Amniotic epithelial cell (primary cell): ENCODE measurements around the gene SIX5.

DNA sequence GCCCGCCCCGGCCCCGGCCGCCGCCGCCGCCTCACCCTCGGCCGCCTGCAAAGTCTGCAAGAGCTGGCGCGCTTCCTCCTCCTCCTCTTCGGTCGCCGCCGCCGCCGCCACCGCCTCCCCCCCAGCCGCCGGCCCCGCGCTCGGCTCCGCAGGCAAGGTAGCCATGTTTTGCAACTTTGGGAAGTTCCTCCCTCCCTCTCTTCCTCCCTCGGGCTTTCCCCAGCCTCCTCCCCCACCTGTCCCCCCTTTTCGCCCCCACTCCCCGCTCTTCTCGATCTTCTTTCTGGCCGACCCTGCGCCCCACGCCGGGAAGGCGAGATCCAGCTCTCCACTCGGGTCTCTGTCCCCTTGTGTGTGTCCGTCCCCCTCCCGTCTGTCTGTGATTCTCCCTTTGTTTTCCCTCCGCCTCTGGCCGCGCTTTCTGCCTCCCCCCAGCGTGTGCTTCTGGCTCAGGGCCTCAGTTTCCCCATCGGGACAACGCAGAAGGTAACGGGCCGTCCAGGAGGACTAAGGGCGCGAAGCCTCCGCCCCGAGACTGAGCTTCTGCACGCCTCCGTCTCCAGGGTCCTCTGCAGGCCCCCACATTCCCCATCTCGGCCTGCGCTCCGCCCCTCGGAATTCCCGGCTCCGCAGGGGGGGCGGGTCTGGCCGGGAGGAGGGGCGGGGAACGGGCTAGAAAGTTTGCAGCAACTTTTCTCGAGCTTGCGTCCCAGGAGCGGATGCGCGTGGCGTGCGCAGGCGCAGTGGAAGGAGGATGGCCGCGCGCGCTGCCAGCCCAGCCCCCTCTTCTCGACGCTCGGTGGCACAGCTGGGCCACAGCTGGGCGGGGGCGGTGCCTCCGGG lies at the start of gene SIX5:
Gene SIX5 (minus strand): TSS at position 573 of the 843 bp plus-strand sequence.
- RRBS, result 3% methylated on average over 2 of the region's 78 CpGs

DNA sequence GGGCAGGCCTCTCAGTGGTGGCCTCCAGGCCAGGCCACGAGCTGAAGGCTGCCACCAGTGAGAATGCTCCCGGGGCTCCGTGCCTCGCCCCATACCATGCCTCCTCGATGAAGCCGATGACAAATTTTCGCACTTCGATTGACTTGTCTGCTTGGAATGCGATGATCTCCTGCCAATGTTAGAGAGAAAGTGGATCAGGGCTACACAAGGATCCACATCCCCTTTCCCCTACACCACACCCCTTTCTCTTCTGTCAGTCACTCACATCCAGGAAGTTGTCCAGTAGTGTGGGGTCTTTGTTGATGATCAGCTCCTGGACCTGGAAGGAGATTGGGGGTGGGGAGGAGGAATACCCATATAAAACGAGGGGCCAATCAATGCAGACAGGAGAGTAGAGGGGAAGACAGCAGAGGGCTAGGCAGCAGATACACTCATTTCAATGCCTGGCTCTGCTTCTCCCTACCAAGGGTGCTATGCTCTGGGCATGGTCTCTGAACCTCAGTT lies 10.7 kb downstream of the SYMPK start:
- RRBS, result no CpG with 5 or more reads among the region's 10 CpGs

DNA sequence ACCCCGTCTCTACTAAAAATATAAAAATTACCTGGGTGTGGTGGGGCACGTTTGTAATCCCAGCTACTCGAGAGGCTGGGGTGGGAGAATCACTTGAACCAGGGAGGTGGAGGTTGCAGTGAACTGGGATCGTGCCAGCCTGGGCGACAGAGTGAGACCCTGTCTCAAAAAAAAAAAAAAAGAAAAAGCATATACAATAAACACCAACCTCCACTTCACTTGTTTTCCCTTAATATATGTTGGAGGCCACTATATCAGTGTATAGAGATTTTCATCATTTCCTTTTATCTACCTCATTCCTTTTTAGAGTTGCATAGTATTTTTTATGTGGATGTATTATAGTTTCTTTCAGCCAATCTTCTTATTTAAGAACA lies 1.1 kb downstream of the SYMPK start:
- RRBS, result no CpG with 5 or more reads among the region's 5 CpGs

- RRBS, result 3% methylated on average over 2 of the region's 34 CpGs
These were observed 575 bp upstream of the IRF2BP1 start for GRCh38 chr19:45886333-45887098.

DNA sequence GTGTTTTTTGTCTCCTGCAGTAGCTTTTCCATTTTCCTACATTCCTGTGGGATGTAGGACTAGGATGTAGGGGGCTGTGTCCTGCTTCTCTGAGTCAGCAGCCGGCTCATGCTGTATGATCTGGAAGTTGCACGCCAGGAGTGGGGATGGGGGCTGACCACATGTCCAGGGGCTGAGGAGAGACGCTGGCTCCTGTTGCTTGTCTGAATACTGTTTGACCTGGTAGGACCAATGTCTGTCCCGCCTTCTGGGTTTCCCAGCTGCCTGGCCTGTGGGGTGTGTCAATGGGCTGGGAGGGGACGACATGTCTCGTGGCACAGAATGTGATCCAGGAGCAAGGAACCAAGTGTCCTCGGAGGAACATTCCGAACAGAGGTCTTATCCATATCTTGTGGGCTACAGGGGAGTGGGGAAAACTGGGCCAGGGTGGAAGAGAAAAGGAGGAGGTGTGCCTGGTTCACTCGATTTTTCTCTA lies 14.5 kb downstream of the NOVA2 start:
- RRBS, result no CpG with 5 or more reads among the region's 9 CpGs

GRCh38 chr19:45999295-46000506 lies 4.4 kb downstream of the CCDC61 start:
- RRBS, result no CpG with 5 or more reads among the region's 33 CpGs

- RRBS, result 18% methylated on average over 1 of the region's 41 CpGs
These were observed 6.2 kb downstream of the PGLYRP1 start for GRCh38 chr19:46016526-46017177.

DNA sequence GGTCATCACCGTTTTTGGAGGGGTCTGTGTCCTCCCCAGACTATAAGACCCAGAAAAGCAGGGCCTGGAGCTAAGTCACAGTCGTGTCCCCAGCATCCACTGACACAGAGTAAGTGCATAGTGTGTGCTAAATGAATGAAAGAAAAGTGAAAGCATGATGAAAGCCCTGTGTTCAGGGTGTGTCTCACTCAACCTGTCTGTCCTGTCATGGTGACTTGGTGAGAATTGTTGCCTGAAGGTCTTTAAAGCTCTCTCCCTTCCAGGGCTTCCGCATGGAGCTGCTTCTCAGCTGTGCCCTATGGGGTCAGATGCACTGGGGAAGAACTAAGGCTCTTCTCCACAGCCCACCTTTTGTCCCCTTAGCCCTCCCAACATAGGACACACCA lies 20.5 kb upstream of the IGFL1 start:
- RRBS, result no CpG with 5 or more reads among the region's 3 CpGs

- RRBS, result no CpG with 5 or more reads among the region's 13 CpGs
These were observed 13.1 kb upstream of the HIF3A start for GRCh38 chr19:46283578-46284385.

GRCh38 chr19:46351569-46351970 lies 4.7 kb downstream of the PPP5C start:
- RRBS, result 25% methylated on average over 1 of the region's 9 CpGs

DNA sequence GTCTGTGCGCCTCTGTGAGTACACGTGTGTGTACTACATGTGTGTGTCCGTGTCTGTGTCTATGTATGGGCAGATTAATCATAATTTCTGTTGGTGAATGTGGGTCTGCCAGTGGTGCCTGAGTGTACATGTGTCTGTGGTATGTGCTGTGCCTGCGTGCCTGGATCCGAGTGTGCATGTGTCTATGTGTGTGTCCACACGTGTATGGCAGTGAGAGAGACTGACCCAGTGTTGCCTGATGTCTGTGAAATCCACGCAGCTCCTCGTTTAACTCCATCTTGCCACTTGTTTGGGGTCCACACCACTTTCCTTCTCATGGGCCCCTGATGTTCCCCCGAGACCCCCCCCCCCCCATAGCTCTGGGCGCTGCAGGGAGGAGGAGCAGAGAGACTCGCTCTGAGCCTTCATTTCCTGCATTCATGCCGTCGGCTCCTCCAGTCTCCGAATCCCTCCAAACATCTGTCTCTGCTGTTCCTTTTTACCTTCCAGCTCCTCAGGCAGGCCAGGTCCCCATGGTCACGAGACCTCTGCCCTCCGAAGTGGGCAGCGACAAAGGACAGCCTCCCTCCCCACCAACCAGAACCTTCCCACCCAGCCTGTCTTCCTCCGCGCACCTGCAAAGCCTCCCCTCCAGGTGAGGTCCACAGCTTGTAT lies 5.2 kb downstream of the CCDC8 start:
- RRBS, result no CpG with 5 or more reads among the region's 19 CpGs

GRCh38 chr19:46546475-46546896 lies 50.8 kb upstream of the PNMA8B start:
- RRBS, result no CpG with 5 or more reads among the region's 1 CpG

DNA sequence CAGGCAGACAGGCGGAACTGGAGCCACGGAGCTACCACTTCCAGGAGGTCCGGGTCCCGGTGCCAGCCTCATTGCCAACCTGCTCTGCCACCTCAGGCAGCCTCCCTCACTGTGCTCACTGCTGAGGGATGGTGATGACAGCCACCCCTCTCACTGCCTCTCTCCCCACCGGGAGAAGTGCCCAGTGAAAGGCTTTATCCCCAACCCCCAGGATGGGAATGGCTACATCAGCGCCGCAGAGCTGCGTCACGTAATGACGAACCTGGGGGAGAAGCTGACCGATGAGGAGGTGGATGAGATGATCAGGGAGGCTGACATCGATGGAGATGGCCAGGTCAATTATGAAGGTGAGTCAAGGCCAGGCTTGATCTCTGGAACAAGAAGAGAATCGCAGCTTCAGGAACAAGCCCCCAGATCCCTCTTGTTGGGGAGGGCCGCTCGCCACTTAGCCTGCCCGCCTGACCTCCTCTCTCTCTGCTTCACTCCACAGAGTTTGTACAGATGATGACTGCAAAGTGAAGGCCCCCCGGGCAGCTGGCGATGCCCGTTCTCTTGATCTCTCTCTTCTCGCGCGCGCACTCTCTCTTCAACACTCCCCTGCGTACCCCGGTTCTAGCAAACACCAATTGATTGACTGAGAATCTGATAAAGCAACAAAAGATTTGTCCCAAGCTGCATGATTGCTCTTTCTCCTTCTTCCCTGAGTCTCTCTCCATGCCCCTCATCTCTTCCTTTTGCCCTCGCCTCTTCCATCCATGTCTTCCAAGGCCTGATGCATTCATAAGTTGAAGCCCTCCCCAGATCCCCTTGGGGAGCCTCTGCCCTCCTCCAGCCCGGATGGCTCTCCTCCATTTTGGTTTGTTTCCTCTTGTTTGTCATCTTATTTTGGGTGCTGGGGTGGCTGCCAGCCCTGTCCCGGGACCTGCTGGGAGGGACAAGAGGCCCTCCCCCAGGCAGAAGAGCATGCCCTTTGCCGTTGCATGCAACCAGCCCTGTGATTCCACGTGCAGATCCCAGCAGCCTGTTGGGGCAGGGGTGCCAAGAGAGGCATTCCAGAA lies 7.8 kb downstream of the CALM3 start:
- RRBS, result 92% methylated on average over 8 of the region's 30 CpGs

GRCh38 chr19:46672864-46673822 lies 12.2 kb upstream of the DACT3 start:
- RRBS, result no CpG with 5 or more reads among the region's 12 CpGs

DNA sequence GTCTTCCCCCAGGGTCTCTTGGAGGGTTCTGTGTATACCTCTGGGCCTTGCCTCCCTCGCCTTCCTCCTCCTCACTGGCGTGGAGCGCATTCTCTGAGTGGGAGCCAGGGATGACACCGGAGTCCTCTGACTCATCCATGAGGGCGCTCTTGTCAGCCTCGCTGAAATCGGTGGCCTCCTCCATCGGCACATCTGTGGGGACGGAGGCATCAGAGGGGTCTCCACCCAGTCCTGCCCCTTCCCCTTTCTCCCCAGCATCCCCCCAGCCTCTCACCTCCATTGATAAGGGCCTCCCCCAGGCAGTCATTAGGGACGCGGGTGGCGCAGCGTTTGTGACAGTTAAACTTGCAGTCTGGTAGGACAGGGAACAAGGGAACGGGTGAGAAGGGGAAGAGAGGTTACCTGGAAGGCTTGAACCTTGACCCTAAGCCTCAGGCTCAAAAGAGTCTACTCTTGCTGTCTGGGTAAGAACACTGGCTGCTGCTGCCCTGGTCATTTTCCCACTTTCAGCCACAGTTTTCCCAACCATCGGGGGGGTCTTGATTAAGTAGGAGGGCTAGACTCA lies 16.1 kb downstream of the PRKD2 start:
- RRBS, result no CpG with 5 or more reads among the region's 15 CpGs

DNA sequence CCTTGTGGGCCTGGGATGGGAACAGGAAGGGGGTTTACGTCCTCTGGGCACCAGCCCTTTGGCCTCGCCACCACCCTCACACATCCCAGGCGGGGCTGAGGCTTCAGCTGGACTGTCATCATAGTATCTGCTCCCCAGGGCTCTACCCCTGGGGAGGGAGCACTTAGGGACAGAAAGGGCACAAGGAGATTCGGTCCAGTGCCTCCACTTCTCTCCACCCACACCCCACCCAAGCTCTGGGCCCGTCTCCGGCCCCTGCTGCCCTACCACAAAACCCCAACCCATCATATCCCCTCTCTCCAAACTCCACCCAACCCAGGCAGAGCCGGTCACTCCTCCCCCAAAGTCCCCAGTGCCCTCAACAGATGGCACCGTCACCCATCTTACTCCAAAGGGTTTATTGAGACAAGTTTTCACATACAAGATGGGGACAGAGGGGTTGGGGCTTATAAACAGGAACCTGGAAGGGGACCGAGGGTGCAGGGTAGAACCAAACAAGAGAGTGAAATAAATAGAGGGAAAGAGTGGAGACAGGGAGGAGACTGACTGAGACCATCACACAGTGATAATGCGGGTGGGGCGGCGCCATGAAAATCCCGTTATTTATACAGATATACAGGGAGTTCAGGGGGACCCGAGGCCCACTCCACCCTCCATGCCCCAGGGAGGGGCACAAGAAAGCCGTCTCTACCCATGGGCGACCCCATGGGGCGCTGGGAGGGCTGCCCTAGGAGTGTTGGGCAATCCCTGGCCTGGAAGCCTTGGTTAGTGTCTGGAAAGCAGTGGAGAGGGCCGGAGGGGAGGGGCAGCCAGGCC lies 2.4 kb upstream of the PRKD2 start:
- RRBS, result 40% methylated on average over 2 of the region's 18 CpGs

GRCh38 chr19:46768640-46769185 lies 19.7 kb downstream of the SLC1A5 start:
- RRBS, result no CpG with 5 or more reads among the region's 8 CpGs

- RRBS, result no CpG with 5 or more reads among the region's 8 CpGs
These were observed 3.3 kb downstream of the ARHGAP35 start for GRCh38 chr19:46863707-46864869.

GRCh38 chr19:46899077-46899441 lies 38.3 kb downstream of the ARHGAP35 start:
- RRBS, result no CpG with 5 or more reads among the region's 5 CpGs

DNA sequence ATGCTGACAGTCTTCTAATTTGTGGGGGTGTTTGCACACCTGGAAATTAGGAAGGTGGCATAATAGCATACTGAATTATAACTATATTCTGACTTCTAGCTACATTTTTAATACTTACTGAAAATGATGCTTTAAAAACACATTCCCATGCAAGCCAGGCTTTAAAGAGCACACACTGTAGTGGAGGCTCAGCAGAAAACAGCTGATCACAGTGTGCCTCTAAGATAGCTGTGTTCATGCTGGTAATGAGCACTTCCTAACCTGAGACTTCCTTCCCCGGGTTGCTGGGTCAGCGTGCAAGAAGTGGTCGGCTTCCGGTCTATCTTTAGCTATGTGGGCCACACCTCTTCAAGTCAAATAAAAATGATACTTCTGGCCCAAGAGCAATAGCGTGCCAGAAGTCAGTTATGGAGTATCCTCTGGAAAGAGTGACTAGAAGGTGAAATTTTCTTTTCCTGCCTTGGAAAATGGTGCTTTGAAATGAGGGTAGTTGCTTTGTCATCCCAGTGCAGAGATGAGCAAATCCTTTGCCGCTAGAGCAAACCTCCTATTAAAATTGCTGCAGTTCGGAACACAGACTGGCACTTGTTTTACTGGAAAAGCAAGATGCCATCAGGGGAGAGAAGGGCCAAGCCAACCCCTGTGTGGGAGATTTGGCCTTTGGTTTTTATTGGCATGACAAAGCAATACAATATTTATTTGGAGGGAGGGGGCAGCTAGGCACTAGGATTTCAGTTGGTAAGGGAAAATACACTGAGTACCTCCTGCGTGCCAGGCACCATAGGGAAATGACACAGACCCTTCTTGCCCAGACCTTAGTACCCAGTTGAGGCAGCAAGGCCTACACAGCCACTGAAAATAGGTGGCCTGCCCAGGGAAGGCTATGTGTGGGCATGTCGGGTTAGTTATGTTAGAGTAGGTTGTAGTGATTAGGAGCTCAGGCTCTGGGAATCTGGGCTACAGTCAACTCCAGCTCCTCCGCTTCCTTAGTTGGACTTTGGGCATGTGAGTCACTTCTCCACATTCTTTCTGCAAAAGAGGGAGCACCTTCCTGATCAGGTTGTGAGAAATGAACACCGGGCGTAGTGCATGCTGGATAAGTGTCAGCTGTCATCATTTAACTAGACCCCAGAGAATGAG lies 64.3 kb downstream of the ARHGAP35 start:
- RRBS, result 14% methylated on average over 3 of the region's 12 CpGs